ENCODE measurements around the gene KIAA1217.

GRCh38 chr10:21497128-21497640 lies 28.3 kb downstream of the SKIDA1 start:
- PRO-cap: bidirectional peak, plus-strand start at chr10:21497443, minus-strand start at chr10:21497260

DNA sequence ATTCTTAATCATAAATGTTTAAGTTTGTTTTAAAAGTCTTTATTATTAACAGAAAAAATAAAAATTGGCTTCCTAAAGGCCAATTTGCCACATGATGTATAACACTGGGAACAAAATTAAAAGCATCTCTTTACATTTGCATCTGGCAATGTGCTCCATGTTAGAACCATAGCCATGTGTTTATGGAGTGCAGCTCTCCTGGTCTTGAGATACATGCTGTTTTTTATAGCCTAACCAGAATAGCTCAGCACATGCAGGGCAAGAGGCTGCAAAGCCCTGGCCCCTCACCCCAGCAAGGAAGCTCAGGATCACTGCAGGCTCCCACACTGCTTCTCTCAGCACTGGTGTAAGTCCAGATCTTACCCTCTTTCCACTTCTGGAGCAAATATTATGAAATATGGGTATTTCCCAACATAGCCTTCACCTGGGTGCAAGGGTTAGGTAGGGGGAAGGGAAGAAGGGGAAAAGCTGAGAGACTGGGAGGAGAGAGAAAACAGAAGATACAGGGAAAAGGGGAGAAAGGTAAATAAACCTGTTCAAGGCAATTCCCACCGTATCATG lies 19.8 kb downstream of the SKIDA1 start:
- PRO-cap: no peak

DNA sequence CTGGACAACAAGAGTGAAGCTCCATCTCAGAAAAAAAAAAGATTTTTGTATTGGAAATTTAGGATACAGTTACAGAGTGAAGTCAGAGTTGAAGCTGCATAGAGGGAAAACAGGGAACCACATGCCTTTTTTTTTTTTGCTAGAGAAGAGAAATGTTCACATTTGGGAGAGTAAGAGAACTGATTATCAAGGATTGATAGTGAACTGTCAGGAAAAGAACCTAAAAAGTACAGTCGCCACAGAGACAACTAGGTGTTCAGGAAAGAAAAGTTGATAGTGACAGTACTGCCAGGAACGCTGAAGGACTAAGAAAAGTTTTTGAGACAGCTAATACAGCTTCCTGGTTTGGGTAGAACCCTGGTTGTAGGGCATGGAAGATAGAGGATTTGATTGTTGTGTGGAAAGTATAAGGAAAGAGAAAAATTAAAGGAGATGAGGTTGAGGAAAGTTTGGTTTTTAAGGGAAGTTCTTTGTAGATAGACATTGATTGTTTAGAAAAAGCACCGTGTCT lies 11.1 kb downstream of the MLLT10 start:
- PRO-cap: no peak

GRCh38 chr10:21750345-21750929 lies 216.4 kb downstream of the MLLT10 start:
- PRO-cap: no peak

- PRO-cap: unidirectional peak, plus-strand start at chr10:22003040; bidirectional peak, plus-strand start at chr10:22003267, minus-strand start at chr10:22003232
These were observed 597 bp downstream of the DNAJC1 start for GRCh38 chr10:22002656-22003610.

DNA sequence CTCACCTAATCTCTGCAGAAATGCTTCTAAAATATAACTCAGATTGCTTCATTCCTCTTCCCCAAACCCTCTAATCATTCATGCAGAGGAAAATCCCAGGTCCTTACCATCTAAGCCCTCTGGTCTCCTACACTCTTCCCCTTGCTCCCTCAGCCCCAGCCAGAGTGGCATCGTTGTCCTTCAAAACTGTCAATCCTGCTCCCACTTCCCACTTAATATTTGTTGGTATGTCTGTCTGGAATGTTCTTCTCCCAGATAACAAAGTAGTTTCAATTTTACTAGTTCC lies 27.5 kb upstream of the DNAJC1 start:
- PRO-cap: no peak

- PRO-cap: no peak
These were observed 13.0 kb upstream of the EBLN1 start for GRCh38 chr10:22230860-22231169.

GRCh38 chr10:22340195-22340738 lies 5.0 kb upstream of the SPAG6 start:
- PRO-cap: bidirectional peak, plus-strand start at chr10:22340446, minus-strand start at chr10:22340629

DNA sequence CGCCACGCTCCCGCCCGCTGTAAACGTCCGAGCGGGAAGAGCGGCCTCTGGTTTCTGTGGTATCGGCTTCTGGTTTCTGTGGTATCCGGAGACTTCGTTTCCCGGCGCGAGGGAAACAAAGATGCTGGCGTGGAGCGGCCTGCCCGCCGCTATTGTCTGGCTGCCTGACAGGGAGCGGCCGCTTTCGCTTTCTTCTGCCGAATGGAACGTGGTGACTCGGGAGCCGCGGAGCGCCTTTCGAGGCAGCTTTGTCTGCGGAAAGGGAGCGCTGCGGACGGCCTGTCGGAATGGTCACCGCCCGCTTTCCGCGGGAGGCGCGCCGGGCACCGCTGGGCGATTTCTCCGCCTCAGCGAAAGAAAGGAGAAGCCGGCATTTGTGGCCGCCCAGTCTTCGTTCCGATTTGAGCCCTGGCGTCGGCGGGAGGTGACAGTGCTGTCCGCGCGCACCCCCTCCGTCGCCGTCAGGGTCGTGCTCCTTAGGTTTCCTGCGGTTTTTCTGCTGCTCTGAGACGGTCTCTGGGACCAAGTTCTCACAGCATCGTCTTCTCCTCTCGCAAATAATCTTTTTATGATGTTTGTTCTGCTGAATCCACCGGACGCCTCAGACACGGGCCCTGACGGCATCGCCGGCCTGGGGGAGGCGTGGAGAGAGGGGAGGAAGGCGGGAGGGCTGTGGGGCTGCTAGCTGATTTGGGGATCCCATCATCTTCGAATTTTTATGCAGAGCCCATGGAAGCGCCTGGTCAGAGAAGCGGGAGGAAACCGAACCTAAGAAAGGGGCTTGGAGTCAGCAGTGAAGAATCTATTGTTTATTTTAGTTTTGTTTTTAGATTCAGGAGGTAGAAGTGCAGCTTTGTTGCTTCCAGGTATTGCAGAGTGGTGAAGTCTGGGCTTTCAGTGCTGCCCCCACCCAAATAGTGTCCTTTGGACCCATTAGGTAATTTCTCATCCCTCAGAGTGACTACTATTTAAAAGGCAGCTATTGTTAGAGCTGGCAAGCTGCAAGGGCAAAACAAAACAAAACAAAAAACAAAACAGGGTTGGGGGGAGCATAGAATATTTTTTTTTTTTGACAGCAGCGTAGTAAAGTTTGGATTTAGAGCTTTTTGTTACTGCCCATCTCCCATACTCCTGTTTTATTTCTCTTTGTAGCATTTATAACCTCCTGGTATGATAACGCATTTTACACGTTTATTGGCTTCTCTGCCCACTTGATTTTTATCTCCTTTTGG lies 92.3 kb downstream of the SPAG6 start:
- PRO-cap: bidirectional peak, plus-strand start at position 181 of the sequence, minus-strand start at position 403 of the sequence; bidirectional peak, plus-strand start at position 954 of the sequence, minus-strand start at position 888 of the sequence

DNA sequence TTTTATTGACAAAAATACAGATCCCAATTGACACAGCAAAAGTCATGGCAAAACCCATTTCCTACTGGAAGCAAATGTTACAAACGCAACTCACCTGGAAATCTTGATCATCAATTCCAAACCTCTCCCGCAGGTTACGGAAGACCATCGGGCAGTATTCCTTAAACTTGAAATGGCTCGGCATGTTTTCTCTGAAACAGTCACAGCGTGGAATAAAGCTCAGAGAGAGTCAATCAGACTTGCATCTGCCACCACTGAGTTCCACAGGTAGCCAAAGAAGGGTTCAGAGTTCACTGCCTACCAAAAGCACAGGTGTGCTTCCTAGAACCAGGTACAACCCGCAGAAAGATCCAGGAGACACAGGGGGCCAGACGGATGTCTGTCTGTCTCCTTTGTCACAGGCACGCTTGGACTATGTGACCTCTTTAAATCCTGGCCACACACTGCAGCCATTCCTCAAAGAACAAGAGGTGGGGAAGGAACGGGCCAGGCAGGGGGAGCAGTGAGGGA lies 106.5 kb downstream of the PIP4K2A start:
- PRO-cap: no peak

- PRO-cap: no peak
These were observed 869 bp upstream of the PIP4K2A start for GRCh38 chr10:22715274-22715620.

DNA sequence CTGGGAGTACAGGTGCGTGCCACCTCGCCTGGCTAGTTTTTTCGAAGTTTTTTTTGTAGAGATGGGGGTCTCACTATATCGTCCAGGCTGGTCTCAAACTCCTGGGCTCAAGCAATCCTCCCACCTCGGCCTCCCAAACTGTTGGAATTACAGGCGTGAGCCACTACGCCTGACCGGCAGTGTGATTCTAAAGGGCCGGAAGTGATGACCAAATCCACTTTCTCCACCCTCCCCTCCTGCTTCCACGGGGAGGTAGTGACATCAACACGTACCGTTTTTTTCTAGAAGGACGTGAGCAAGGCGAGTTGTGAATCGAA lies 27.9 kb upstream of the MSRB2 start:
- PRO-cap: no peak

DNA sequence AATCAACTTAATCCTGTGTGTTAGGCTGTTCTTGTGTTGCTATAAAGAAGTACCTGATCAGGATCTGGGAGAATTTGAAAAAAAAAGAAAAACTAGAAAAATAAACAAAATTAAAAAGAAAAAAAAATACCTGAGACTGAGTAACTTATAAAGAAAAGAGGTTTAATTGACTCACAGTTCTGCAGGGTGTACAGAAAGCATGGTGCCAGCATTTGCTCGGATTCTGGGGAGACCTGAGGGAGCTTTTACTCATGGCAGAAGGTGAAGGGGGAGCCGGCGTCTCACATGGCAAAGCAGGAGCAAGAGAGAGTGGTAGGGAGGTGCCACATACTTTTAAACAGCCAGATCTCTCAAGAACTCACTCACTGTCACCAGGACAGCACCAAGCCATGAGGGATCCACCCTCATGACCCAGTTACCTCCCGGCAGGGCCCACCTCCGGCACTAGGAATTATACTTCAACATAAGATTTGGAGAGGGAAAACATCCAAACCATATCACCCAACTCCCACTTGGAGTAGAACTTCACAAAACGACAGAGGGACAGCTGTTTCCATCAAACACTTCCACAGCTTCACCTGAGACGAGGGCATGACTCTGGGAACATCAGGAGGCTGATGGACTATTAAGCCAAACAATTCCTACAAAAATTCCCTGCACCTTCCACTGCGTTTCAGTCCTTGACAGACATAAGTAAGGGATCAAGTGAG lies 25.8 kb downstream of the MSRB2 start:
- PRO-cap: no peak

GRCh38 chr10:23173753-23174757 lies 18.1 kb upstream of the PTF1A start:
- PRO-cap: bidirectional peak, plus-strand start at chr10:23174703, minus-strand start at chr10:23174544

GRCh38 chr10:23403304-23403885 lies 35.5 kb upstream of the OTUD1 start:
- PRO-cap: no peak

- PRO-cap: bidirectional peak, plus-strand start at chr10:24208031, minus-strand start at chr10:24207794
These were observed 881 bp upstream of the KIAA1217 start for GRCh38 chr10:24207865-24208649.

GRCh38 chr10:24208650-24209863 lies at the start of gene KIAA1217:
KIAA1217 (plus strand) TSS chr10:24209138.
- PRO-cap: bidirectional peak, plus-strand start at chr10:24208961, minus-strand start at chr10:24209017; bidirectional peak, plus-strand start at chr10:24209279, minus-strand start at chr10:24209209

DNA sequence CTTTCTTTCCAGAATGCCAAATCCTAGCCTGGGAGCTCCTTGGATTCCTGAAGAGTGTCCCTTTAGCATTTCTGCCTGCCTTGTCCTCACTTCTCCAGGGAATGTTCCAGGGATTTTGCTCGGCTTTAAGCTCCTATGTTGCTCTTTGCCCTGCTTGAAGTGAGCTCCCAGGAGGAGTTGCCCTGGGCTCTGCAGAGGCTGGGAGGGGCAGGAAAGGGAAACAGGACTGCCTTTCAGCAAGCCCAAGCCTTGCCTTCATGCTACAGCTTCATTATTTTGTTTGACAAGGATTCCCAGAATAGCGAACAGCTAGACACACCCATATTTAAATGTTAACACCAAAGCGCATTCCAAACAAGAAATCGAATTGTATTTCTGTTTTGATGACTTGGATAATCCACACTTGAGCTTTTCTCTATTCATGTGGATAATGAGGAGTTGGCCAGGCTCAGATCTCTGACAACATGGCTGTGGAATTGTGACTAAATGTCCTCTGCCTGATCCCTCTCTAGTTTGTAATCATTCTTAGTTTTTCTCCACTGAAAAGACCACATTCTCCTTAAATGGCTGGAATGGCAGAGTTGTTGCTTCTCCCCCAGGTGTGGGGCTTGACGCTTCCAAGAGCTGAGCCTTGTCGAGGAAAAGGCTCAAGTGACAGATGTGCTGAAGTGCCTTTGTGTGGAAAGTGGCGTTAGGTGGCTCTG lies 6.3 kb downstream of the KIAA1217 start:
- PRO-cap: no peak

DNA sequence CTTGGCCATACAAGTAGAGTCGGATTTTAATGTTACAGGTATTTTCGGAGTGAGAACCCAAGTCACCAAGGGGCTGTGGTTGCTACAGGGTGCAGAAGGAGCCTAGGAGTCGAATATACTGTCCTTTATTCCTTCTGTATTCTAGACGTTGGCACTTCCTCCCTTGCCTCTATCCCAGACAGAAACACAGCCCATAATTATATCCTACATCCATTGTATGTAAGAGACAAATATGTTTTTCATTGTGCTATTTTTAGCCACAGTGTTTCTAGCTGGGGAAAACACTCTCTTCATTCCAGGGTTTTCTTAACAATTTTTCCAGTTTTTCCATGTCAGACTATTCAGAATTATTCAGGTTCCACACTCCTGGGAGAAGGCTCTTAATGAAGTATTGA lies 32.6 kb downstream of the KIAA1217 start:
- PRO-cap: no peak

GRCh38 chr10:24306403-24307029 lies 97.6 kb downstream of the KIAA1217 start:
- PRO-cap: no peak